Subcutaneous adipose tissue (tissue), 3 donors: ENCODE measurements around the gene GCA.

GRCh38 chr2:159943972-159944406 lies 39.4 kb upstream of the LY75 start:
- PRO-cap: no peak
- RAMPAGE, long total RNA, 3 experiments: no peak in any of the 3 experiments

DNA sequence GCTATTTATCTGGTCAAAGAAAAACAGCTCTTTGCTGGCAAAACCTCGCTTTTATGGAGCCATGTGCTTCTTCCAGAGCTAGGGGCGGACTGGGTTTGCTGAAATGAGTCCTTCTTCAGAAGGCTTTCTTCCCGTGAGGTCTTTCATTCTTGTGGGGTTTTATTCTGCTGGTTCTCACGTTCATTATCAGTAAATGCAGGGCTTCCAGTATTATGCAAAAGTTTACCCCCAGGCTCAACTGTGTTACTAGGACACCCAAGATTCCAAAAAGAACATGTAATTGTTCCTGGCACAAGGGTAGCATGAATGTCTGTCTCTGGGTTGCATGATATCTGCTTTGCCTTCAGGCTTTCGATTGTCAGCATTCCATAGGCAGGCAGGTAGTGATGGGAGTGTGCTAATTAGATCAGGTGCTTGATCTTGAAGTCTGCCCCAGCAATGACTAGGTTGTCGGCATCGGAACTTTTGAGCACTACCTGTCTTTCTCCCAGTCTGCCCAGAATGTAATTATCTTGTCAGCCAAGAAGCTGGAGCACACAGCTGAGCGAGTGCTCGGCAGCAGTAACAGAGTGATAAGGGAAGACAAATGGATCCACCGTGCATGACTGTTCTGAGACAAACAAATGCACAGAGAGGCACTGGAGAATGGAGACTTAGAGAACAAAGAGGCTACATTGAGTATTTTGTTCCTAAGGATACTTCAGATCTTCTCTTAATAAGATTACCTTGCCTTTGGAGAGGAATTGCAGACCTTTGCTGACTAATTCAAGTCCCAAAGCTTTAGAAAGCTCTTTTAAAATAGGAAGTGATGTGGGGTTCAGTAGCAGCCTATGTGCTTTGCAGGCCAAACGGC lies 42.1 kb downstream of the ITGB6 start:
- PRO-cap: no peak
- RAMPAGE, long total RNA, 3 experiments: no peak in any of the 3 experiments

GRCh38 chr2:160210528-160211090 lies 10.5 kb upstream of the ITGB6 start:
- PRO-cap: no peak
- RAMPAGE, long total RNA, 3 experiments: no peak in any of the 3 experiments

- PRO-cap: no peak
- RAMPAGE, long total RNA, 3 experiments: no peak in any of the 3 experiments
These were observed 20.4 kb upstream of the ITGB6 start for GRCh38 chr2:160220251-160221067.

DNA sequence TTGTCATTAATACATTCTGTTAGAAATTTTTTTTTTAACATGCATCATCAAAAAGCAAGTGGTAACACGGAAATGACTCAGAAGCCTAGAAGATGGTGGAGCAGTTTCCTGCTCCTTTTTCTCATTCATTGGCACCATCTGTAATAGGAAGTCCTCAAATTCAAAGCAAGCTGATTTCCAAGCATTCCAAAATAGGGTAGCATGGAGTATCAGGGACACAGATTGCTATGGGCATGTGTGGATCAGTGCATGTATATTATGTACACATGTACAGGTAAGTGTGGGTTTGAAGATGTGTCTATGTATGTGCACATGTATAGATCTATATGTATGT lies 79.9 kb upstream of the ITGB6 start:
- PRO-cap: no peak
- RAMPAGE, long total RNA, 3 experiments: no peak in any of the 3 experiments

- PRO-cap: no peak
- RAMPAGE, long total RNA, 3 experiments: no peak in any of the 3 experiments
These were observed 121.6 kb downstream of the RBMS1 start for GRCh38 chr2:160372080-160372347.

- PRO-cap: no peak
- RAMPAGE, long total RNA, 3 experiments: no peak in any of the 3 experiments
These were observed 85.4 kb downstream of the RBMS1 start for GRCh38 chr2:160408294-160408514.

- PRO-cap: no peak
- RAMPAGE, long total RNA, 3 experiments: no peak in any of the 3 experiments
These were observed 82.5 kb downstream of the RBMS1 start for GRCh38 chr2:160411029-160411579.

GRCh38 chr2:161238438-161239479 lies 69.5 kb upstream of the PSMD14 start:
- PRO-cap: no peak
- RAMPAGE, long total RNA, 3 experiments: no peak in any of the 3 experiments

GRCh38 chr2:161244379-161245234 lies 63.6 kb upstream of the PSMD14 start:
- PRO-cap: no peak
- RAMPAGE, long total RNA, 3 experiments: no peak in any of the 3 experiments

GRCh38 chr2:161257311-161257731 lies 50.9 kb upstream of the PSMD14 start:
- PRO-cap: no peak
- RAMPAGE, long total RNA, 3 experiments: no peak in any of the 3 experiments

DNA sequence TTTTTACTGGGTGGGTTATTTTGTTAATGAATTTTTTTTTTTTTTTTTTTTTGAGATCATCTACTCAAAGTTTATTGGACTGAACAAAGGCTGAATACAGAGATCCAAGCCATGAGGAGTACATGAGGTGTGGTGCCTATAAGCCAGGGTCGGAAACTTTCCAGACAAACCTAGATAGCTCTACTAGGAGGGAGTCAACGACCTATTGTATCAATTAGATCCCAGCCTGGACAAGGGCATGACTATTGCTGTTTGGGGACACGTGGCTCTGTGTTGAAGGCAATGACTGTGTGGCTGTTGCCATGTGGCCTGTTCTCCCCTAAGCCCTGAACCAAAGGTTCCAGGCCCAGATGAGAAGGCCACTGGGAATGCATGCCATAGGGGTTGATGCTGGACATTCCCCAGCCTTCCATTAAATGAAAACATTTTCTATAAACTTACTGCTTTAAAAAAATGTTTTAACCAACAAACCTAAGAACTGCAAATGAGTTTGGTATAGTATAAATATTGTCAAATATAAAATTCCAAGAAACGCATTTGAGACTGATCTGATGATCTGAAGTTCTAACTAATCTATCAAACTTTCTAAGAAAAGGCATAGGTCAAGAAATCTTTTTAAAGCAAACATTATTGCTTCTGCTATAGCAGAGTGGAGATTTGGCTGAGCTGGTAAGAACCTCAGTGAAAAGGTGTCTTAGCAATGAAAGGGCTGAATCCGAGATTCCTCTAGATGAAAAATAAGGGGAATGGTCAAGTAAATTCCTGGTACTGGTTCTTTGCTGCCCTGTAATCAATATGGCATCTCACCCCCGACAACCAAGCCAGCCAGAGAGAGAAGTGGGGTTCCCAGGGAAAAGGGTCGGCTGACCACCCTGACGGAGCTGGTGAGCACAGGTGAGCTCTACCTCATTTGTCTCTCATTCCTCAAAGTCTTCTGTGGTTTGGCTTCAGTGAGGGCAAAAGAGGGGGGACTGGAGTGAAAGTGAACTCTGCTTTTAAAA lies 31.5 kb downstream of the PSMD14 start:
- PRO-cap: no peak
- RAMPAGE, long total RNA, 3 experiments: no peak in any of the 3 experiments

GRCh38 chr2:162014670-162015076 lies 59.3 kb downstream of the DPP4 start:
- PRO-cap: unidirectional peak, minus-strand start at chr2:162014973
- RAMPAGE, long total RNA, 3 experiments: no peak in any of the 3 experiments

DNA sequence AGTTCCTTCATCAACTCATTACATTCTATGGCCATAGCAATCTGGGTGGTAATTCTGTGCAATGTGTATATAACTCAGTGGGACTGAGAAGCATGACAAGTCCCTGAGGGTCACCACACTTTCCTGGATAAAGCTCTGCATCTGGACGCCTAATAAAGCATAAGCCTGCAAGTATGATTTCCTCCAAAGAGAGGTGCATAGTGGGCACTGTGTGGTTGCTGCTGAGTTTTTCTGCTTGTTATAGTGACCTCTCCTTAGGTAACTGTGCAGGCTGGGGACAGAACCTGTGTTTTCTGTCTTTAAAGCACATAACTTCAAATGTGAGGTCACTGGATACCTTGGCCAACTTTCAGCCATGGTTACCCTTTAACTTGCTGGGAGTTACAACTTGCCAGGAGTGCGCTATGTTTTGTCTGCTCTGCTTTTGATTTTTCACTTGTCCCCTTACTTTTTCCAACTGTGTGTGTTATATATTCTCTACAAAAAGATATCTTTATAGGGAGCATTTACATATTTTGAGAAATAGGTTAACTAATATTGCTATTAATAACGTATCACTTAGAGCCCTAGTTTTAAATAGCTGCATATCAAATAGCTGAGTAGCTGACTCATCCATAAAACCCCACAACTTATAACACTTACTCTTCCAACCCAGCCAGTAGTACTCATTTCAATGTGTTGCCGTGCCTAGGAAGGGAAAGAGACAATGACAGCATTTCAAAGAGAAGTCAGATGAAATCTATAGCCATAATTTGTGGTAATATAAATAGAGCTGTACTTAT lies 51.7 kb downstream of the DPP4 start:
- PRO-cap: no peak
- RAMPAGE, long total RNA, 3 experiments: no peak in any of the 3 experiments

DNA sequence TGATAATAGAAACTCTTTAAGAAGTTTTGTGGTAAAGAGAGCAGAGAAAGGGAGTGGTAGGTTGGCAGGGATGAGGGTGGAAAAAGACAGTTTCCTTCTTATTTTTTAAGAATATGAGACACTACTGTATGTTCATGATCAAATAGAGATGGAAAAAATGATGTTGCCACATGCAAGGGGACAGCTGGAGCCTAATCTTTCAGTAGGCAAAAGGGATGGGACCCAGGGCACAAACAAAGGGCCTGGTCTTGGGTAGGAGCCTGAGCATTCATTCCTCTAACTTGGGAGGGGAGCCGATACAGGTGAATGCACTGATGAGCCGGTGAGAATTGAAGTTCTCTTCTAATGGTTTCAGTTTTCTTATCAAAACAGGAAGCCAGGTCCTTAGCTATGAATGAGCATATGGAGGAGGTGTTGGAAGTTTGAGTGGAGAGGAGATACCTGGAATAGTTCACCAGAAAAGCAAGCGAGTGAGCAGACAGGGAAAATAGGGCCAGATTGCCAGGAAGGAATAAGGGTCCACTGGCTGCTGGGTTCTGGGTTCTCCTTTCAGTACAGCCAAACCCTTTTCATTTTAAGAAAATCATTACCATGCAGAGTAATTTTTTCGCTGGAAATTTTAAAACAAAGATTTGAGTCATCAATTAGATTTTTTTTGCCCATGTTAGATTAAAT lies 10.1 kb downstream of the DPP4 start:
- PRO-cap: no peak
- RAMPAGE, long total RNA, 3 experiments: no peak in any of the 3 experiments

DNA sequence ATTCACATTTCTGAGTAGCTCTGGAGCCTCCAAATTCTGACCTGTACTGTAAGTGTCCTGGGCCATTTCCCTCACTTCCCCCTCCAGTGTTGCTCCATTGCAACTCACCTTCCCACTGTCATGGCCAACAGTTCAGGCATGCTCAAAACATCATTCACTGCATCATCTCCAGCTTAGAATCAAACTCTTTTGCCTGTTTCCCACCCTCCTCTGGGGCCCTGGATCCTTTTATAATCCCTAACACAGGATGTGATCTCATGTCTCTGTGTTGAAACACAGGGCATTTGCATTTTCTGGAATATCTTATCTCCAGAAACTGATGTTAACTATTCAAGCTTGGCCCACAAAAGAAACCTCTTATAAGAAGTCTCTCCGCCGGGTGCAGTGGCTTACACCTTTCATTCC lies 3.0 kb downstream of the DPP4 start:
- PRO-cap: no peak
- RAMPAGE, long total RNA, 3 experiments: start-site peak on the minus strand in 1 of 3 experiments, centred at position 294 of the sequence, 5 reads per replicate

DNA sequence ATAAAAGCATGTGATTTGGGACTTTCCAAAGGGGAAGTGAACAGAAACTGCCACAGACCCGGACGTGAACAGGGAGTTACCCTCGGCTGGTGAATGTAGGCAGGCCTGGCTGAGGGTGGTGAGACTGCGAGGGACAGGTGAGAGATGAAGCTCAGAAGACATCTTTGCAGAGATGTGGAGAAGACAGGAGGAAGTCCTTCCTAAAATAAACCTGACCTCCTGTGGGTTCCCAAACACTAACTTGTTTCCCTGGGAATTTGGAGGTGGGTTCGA lies 415 bp upstream of the IFIH1 start:
- PRO-cap: no peak
- RAMPAGE, long total RNA, 3 experiments: start-site peak on the plus strand in 1 of 3 experiments, centred at position 73 of the sequence, 29 reads per replicate

GRCh38 chr2:162343653-162344488 lies at the start of gene GCA:
TSS of gene GCA (plus strand) at chr2:162344132.
- PRO-cap: bidirectional peak, plus-strand start at chr2:162344147, minus-strand start at chr2:162343894; unidirectional peak, plus-strand start at chr2:162344377
- RAMPAGE, long total RNA, 3 experiments: start-site peak on the plus strand in 3 of 3 experiments, at chr2:162344123-162344394 at its widest, 26 to 325 reads per replicate

- PRO-cap: no peak
- RAMPAGE, long total RNA, 3 experiments: no peak in any of the 3 experiments
These were observed 105.4 kb upstream of the KCNH7 start for GRCh38 chr2:162943985-162944359.

- PRO-cap: bidirectional peak, plus-strand start at chr2:163348364, minus-strand start at chr2:163348220; bidirectional peak, plus-strand start at chr2:163348505, minus-strand start at chr2:163348502; unidirectional peak, minus-strand start at chr2:163348568
- RAMPAGE, long total RNA, 3 experiments: no peak in any of the 3 experiments
These were observed 387.6 kb downstream of the FIGN start for GRCh38 chr2:163347910-163348879.